Urinary bladder (tissue), 3 donors: ENCODE measurements around a stretch of chr9.

DNA sequence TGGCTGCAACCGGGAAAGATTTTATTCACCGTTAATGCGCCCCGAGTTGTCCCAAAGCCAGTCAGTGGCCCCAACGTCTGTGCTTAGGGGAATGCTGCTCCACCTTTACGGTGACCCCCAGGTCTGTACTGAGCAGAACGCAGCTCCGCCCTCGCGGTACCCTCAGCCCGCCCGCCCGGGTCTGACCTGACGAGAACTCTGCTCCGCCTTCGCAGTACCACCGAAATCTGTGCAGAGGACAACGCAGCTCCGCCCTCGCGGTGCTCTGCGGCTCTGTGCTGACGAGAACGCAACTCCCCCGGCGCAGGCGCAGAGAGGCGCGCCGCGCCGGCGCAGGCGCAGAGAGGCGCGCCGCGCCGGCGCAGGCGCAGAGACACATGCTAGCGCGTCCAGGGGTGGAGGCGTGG lies 18.6 kb downstream of the WASHC1 start:
- PRO-cap: no peak
- RAMPAGE, long total RNA: no peak

GRCh38 chr9:28796-29176 lies 470 bp downstream of the WASHC1 start:
- PRO-cap: no peak
- RAMPAGE, long total RNA: no peak

- PRO-cap: no peak
- RAMPAGE, long total RNA: no peak
Measured at GRCh38 chr9:73012-73327, 43.7 kb upstream of the WASHC1 start.

DNA sequence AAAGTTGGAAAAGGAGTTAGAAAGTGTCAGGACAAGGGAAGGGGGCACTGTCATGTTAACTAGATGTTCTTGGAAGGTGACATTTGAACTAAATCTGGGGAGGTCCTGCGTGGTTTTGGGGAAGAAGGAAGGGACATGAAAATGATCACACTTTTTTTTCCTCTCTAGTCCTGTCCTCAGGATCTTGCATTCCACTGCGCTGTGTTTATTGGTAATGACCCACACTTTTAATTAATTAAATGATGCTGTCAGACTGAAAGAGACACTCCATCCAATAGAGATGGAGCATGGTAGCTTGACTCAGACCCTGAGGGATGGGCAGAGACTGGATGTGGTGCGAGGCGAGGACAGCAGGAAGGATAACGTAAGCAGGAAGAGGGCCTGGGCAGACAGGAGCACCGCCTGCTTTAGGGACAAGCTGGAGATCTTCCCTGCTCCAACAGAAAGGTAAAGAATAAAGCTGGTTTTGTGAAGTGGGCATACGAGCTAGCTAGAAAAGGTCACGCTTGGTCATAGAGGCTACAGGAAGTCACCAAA lies 3.7 kb upstream of the DOCK8 start:
- PRO-cap: no peak
- RAMPAGE, long total RNA: no peak

DNA sequence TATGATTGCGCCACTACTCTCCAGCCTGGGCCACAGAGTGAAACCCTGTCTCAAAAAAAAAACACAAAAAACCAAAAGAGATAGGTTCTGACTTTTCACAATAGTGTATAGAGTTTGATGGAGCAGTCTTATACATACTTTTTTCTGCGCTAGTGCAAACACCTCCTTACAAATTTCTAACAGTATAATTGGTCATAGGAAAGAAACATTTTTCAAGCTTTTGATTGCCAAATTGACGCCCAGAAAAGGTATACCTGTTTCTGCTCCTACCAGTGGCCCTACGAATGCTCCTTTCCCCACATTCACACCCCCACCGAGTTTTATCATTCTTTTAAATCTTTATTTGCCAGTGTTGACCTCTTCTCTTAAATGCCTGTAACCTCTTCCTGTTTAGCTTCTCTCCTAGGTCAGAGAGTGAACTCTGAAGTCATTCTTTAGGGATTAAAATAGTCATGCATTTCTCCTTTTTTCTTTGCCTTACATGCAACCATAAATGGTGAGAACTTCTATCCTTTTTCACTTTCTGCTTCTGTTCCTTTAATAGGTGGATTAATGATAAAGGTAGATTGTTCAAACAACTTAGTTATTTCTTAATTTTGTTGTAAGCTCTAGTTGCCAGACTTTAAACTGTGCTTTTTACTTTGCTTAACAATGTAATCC lies 7.7 kb downstream of the DOCK8 start:
- PRO-cap: no peak
- RAMPAGE, long total RNA: no peak

DNA sequence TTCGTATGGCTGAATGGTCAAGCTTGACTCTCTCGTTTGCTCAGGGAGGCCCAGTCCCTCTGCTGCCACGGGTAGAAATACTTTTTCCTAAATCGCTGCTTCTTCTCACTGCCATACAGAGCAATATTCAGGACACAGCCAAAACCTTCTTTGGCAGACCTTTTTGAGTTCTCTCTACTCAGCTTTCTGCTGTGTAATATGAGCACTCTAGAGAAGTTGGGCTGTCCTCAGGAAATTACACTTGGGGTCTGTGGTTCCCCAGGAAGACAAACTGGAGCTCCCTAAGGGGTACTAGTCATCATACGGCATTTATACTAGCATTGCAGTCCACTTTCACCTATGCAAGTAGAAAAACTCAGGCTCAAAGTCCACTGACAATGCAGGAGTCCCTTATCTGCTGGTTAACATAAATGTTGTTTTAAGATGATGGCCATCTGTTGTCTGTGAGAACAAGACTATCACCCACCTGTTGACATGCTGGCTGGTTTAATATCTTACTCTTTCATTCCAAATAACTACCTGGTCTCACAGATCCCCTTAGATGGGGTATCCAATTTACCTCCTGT lies 9.9 kb downstream of the DOCK8 start:
- PRO-cap: no peak
- RAMPAGE, long total RNA: no peak

GRCh38 chr9:272687-273236 lies 58.1 kb downstream of the DOCK8 start:
- PRO-cap: no peak
- RAMPAGE, long total RNA: no peak

GRCh38 chr9:297056-297422 lies 82.4 kb downstream of the DOCK8 start:
- PRO-cap: no peak
- RAMPAGE, long total RNA: no peak

- PRO-cap: bidirectional peak, plus-strand start at chr9:439788, minus-strand start at chr9:439725
- RAMPAGE, long total RNA: no peak
Measured at GRCh38 chr9:439417-439917, 65.0 kb upstream of the KANK1 start.

GRCh38 chr9:456210-456839 lies 48.2 kb upstream of the KANK1 start:
- PRO-cap: no peak
- RAMPAGE, long total RNA: no peak

GRCh38 chr9:565658-565983 lies 61.1 kb downstream of the KANK1 start:
- PRO-cap: no peak
- RAMPAGE, long total RNA: no peak

GRCh38 chr9:621528-622078 lies 117.1 kb downstream of the KANK1 start:
- PRO-cap: no peak
- RAMPAGE, long total RNA: no peak

- PRO-cap: bidirectional peak, plus-strand start at chr9:685143, minus-strand start at chr9:685065
- RAMPAGE, long total RNA: no peak
Measured at GRCh38 chr9:684994-686092, 156.2 kb upstream of the DMRT1 start.

- PRO-cap: no peak
- RAMPAGE, long total RNA: no peak
Measured at GRCh38 chr9:742135-742414, 99.4 kb upstream of the DMRT1 start.

GRCh38 chr9:744670-745259 lies 96.7 kb upstream of the DMRT1 start:
- PRO-cap: no peak
- RAMPAGE, long total RNA: no peak

- PRO-cap: no peak
- RAMPAGE, long total RNA: no peak
Measured at GRCh38 chr9:752377-752643, 89.2 kb upstream of the DMRT1 start.

- PRO-cap: unidirectional peak, plus-strand start at chr9:972095
- RAMPAGE, long total RNA: no peak
Measured at GRCh38 chr9:971612-972420, 4.6 kb upstream of the DMRT3 start.

- PRO-cap: no peak
- RAMPAGE, long total RNA: no peak
Measured at GRCh38 chr9:972435-973352, 3.8 kb upstream of the DMRT3 start.

DNA sequence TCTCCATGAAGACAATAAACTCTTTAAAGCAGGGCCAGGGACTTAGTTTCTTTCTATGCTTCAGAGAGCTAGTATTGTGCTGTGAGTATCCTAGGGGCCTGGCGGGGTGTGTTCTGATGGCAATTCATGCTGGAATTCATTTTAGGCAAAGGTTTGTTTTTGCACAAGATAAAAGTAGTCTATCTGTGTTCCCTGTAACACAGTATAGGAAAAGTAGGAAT lies 31.0 kb upstream of the DMRT2 start:
- PRO-cap: no peak
- RAMPAGE, long total RNA: no peak

GRCh38 chr9:1951339-1951959 lies 63.7 kb upstream of the SMARCA2 start:
- PRO-cap: no peak
- RAMPAGE, long total RNA: no peak